Smooth muscle cell (in vitro differentiated cells): Measurements from ENCODE around the genes DNAAF1, KCNG4, WFDC1, CRISPLD2 and ZDHHC7.

- RAMPAGE, long total RNA: no peak
Observed at GRCh38 chr16:84144990-84145618, at the start of gene DNAAF1. Gene DNAAF1 (plus strand): TSS chr16:84145308.

DNA sequence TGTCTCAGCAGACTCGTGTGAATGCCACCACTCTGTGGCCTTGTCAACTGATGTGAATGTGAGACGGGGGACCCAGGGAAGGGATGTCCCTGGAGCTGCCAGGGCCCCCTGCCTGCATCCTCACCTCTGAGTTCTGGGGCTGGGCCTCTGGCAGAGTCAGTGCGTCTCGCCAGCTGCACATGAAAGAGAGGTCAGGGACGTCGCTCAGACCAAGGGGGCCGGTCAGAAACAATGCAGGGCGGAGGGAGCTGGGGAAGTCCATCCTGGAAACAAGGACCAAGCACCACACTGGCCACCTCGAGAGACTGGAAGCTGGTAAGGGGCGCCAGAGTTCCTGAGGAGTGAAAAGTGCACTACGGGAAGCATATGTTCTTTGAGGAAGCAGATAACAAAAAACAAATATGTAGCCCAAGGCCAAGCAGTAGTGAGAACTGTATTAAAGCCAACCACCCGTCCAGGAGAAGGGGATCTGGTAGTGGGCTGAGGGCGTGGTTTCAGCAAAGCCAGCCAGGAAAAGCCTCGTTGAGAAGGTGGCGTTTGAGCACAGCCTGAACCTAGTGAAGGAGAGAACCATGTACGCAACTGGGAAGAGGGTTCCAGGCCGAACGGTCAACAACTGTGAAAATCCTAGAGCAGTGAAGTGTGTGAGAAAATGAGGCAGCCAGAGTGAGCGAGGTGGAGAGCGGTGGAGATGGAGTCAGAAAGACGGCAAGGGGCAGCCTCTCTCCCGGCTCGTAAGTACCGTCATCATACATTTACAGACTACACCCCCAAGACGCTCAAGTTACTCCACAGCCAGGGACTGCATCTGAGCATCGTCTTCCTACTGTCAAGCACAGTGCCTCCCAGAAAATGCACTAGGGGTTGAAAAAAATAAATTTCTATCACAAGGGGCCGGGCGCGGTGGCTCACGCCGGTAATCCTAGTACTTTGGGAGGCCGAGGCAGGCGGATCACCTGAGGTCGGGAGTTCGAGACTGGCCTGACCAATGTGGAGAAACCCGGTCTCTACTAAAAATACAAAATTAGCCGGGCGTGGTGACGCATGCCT lies 1.8 kb downstream of the TAF1C start:
- RAMPAGE, long total RNA: no peak

DNA sequence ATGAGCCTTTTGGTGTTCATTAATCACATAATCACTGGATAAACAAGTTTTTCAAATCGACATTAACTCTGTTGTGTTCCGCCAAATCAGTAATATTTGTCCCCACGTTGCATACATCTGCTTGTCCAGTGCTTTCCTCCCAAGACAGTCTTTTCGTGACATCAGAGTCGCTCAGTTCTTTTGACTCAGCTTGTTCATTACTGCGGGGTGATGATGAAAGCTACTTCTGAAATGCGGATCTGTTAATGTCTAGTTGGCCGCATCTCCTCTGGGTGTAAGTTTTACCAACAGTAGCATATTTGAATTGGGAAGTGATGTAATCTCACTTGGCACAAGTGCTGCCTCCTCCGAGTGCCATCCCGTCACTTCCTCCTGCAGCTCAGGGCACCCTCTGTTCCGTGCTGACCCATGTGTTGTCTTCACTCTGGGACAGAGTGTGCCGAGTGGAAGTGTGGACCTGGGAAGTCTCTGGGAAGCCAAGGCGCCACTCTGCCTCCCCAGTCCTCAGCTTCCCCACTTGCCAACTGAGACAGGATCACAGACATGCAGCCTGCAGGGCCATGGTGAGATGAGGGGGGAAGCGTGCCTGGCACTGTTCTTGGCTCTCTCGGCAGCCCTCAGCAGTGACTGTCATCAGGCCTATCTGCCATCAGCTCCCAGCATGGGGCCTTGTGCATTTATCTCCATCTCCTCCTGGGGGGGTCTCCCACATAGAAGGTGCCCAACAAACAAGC lies 8.9 kb downstream of the ADAD2 start:
- RAMPAGE, long total RNA: no peak

- RAMPAGE, long total RNA: no peak
Observed at GRCh38 chr16:84239831-84240274, at the start of gene KCNG4. Gene KCNG4 (minus strand): TSS chr16:84240012.

DNA sequence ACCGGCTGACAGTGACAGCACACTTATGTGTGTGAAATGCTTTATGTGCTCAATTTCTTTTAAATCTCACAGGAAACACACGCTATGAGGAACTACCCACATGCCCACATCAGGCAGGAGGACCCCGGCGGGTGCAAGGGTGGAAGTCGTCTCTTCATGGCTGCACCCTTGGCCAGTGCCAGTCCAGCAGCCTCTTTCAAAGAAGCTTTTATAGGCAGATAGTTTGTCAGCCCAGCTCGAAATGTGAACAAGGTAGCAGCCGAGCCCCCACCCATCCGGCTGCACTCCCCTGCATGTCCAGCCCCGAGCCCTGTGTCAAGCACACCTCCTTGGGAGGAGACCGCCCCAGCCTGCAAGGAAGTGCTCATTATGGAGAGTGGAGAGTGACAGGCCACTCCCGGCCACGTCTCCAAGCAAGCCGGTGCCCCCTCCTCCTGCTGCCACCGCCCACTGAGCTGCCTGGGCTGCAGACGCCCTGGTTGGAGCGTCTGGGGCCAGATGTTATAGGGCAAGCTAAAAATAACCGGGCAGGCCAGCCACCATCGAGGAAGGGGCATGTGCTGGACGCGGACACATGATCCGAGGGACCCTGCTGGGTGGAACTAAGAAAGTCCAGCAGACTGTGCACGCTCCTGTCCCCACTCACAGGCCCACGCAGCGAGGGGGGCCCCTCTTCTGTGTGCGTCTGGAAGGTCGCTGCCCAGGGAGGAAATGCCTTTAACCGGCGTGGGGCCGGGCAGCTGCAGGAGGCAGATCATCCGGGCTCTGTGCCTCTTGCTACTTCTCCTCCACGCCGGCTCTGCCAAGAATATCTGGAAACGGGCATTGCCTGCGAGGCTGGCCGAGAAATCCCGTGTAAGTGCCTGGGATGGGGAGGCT lies at the start of gene WFDC1:
TSS of gene WFDC1 (plus strand) at position 618 of the 879 bp plus-strand sequence.
- RAMPAGE, long total RNA: start-site peak on the plus strand centred at position 494 of the sequence, 108 bp wide, 45 and 47 reads in 2 replicates

DNA sequence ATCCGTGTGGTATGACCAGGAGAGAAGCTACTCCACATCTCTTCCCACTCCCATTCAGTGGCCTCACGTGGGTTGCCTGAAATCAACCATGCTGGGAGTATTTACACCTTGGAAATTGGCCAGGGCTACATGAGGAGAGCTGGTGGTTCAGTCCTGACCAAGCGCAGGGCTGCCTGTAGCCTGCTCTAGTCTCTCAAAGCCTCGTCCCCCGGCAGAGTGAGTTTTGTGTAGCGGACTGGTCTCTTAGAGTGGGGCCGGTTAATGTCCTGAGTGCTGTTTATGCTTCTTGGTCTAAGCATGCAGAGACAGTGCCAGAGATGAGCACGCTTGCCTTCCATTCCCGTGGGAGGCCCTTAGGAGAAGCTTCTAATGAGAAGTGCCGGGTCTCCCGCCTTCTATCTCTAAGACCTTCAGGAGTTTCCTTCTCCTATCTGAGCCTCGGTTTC lies 3.8 kb downstream of the WFDC1 start:
- RAMPAGE, long total RNA: no peak

- RAMPAGE, long total RNA: no peak
Observed at GRCh38 chr16:84302567-84303530, 8.2 kb downstream of the WFDC1 start.

DNA sequence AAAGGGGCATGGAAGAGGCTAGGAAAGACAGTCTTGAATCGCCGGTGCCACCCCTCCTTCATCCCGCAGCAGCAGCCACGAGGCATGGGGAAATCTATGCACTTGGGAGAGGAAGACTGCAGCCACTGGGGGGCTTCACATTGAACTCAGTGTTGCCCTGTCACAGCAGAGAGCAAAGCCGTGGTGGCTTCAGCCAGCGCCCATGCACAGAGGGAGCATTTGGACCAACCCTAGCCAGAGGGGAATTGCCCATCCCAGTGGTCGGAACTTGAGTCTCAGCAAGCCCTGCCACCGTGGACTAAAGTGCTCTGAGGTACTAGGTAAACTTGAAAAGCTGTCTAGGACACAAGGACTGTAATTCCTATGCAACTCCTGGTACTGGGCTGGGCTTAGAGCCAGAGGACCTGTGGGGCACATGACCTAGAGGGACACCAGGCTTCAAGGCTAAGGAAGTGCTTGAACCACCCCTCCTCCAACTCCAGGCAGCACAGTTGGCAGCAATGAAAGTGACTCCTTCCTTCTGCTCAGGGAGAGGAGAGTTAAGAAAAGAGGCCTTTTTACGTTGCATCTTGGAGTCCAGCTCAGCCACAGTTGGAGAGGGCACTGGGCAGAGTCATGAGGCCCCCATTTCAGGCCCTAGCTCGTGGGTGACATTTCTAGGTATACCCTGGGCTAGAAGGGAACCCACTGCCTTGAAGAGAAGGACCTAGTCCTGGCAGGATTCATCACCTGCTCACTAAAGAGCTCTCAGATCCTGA lies 35.1 kb upstream of the ATP2C2 start:
- RAMPAGE, long total RNA: no peak

- RAMPAGE, long total RNA: no peak
Observed at GRCh38 chr16:84605980-84606707, 11.7 kb downstream of the COTL1 start.

GRCh38 chr16:84607426-84608128 lies 10.3 kb downstream of the COTL1 start:
- RAMPAGE, long total RNA: no peak

DNA sequence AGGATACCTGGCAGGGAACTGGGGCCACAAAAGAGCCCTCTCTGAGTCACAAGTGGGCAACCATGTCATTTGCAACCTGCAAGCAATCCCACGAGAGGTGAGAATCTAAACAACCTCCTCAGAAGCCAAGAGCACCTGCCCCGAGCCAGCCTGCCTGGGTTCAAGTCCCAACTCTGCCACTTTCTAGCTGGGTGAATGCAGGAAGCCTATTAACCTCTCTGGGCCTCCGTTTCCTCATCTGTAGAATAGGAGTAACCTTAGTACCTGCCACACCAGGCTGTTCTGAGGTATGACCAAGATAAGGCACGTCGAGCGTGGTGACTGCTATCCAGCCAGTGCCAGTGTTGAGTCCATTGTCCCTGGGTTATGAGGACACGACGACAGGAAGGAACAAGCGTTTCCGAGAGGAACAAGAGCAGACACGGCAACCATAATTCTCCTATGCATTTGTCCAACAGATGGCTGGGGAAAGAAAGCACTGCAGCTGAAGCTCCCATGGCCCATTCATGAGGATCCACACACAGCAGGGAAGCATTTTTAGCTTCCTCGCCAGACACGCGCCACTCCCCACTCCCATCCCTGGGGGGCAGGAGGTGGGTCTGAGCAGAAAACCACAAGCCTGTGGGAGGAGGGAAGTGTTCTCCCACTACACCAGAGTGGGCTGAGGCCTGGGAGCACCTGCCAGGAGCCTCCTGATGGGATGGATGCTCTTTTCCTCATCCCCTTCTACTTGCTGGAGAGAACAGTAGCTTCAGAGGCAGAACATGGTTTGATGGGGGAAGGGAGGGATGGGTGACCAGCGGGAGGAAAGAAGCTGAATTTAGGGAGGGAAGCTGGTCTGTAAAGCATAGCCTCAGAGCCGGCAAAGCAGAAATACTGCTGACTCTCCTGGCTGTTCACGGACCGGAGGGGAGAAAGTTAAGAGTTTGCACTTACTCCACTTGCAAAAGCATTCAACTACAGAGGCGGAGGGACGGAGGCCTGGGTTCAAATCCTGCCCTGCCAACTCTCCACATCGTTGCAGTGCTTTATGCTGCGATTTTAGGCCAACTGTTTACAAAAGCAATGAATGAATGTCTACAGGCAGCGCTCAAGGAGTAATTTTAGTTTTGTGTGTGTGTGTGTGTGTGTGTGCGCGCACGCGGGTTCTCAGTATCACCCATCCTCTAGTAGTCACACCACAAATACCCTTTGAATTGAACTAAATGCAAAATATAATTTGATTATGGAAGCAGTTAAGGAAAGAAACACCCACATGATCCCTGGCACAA lies 2.7 kb downstream of the COTL1 start:
- RAMPAGE, long total RNA: no peak

DNA sequence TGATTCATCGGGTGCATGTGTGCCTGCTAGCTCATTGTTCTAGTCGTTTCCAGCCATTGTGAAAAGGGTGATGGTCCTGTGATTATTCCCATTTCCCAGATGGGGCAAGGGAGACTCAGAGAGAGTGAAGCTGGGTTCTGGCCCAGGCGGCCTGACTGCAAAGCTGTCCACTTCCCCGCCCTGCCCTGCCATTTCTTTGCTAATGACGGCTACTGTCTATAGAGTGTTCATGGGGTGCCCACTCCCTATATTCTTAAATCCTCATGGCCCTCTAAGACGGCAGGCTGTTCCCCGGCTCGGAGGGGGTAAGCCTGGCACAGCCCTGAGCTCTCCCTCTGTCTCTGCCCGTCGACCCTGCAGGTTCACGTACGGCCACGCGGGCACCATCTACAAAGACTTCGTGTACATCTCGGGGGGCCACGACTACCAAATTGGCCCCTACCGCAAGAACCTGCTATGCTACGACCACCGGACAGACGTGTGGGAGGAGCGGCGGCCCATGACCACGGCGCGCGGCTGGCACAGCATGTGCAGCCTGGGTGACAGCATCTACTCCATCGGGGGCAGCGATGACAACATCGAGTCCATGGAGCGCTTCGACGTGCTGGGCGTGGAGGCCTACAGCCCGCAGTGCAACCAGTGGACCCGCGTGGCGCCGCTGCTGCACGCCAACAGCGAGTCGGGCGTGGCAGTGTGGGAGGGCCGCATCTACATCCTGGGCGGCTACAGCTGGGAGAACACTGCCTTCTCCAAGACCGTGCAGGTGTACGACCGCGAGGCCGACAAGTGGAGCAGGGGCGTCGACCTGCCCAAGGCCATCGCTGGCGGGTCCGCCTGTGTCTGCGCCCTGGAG lies 13.1 kb downstream of the KLHL36 start:
- RAMPAGE, long total RNA: no peak

GRCh38 chr16:84664417-84665649 lies 16.5 kb downstream of the KLHL36 start:
- RAMPAGE, long total RNA: no peak

GRCh38 chr16:84819500-84820277 lies at the start of gene CRISPLD2:
Gene CRISPLD2 (plus strand): TSS chr16:84819985.
- RAMPAGE, long total RNA: start-site peak on the plus strand at chr16:84819978-84819989, 509 and 303 reads in 2 replicates

GRCh38 chr16:84854272-84855075 lies 34.7 kb downstream of the CRISPLD2 start:
- RAMPAGE, long total RNA: no peak

GRCh38 chr16:84882922-84883946 lies 63.4 kb downstream of the CRISPLD2 start:
- RAMPAGE, long total RNA: no peak

GRCh38 chr16:84893712-84894345 lies 74.0 kb downstream of the CRISPLD2 start:
- RAMPAGE, long total RNA: no peak

GRCh38 chr16:85011370-85011684 lies at the start of gene ZDHHC7:
Gene ZDHHC7 (minus strand): TSS chr16:85011535.
- RAMPAGE, long total RNA: no peak

DNA sequence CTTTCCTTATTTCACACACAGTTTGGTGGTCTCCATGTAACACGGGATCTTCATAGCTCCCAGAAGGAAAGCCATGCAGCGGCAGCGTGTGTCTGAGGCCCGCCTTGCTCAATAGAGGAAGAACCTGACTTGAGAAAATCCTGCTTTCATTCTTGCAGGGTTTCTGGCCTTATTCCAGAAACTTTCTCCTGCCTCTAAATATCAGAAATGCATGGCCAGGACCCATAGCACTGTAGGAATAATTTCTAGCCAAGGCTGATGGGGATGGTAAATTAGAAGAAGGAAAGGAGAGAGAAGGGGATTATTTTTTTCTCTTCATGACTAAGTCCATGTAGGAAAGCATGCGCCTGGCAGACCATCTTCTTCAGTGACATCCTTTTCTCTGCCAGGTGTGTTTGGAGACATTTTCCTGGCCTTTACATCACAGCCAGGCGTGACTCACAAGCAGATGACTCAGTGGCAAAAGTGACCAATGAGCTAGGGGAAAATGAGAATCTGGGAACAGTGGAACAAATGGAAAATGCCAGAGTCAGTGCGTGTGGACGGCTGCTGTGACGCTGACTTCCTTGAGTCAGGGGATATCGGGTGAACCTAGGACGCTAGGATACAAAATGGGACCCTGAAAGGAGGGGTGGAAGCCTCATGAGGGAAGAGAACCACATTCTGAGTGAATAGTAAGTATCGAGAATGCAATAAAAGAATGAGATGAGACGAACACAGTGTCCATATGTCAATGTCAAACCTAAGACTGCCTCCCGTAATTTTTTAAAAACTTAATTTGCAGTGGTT lies 9.4 kb downstream of the KIAA0513 start:
- RAMPAGE, long total RNA: no peak

DNA sequence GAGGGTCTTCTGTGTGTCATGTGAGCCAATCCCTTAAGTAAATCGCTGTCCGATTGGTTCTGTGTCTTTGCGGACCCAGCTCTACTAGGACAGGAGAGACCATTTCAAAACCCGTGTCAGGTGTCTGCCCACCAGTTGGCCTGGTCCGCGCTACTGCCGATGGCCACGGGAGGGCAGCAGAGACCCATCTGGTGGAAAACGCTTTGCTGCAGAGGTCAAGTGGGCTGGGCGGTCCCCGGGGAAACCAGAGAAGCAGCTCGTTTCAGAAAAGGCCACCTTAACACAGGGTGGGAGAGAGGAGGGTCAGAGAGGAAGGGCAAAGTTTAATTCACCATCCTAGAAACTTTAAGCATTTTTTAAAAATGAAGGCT lies 2.6 kb upstream of the CIBAR2 start:
- RAMPAGE, long total RNA: no peak